AG09309 (cell line): ENCODE measurements around a stretch of chr7.

GRCh38 chr7:131417206-131417723, 89.6 kb downstream of the MKLN1 start:
- RRBS: no CpG with 5 or more reads among the region's 5 CpGs

DNA sequence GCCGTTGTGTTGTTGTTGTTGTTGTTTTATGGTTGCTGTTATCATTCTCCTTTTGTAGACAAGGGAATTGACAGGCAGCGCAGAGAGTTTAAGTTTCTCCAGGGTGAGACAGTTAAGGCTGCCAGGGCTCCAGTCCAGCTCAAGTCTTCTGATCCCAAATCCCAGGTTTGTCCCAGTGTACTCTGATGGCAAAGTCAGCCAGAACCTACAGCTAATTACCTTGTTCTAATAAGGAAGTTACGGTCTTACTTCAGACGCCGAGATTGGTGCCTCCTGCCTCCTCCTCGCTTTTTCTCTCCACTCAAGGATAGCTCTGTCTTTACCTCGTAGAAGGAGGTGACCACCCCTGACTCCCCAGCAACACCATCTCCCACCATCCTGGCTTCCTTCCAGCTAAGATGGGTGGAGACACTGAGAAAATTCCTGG, 21.4 kb upstream of the PODXL start:
- RRBS: no CpG with 5 or more reads among the region's 7 CpGs

- RRBS: no CpG with 5 or more reads among the region's 3 CpGs
Measured at GRCh38 chr7:131604732-131605186, 48.3 kb upstream of the PODXL start.

GRCh38 chr7:131625739-131626505, 69.5 kb upstream of the PODXL start:
- RRBS: no CpG with 5 or more reads among the region's 13 CpGs

- RRBS: no CpG with 5 or more reads among the region's 17 CpGs
Measured at GRCh38 chr7:132145051-132145945, 431.0 kb downstream of the PLXNA4 start.

DNA sequence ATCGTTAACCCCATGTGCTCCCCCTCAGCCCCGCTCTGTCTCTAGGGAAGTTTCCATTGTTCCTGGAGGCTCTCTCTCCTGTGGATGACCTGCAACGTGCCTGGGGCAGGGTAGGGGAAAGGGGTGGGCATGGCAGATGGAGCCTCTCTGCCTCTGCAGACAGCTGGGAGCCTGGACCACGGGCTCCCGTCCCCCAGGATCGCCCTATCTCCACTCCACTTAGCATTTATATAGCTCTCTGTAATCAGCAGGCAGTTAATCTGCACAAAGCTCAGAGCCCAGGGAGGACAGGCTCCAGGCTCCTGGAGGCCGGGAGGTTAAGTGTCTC, 369.7 kb downstream of the PLXNA4 start:
- RRBS: no CpG with 5 or more reads among the region's 7 CpGs

- RRBS: no CpG with 5 or more reads among the region's 10 CpGs
Measured at GRCh38 chr7:132393689-132394355, 182.4 kb downstream of the PLXNA4 start.

GRCh38 chr7:132398114-132398805, 178.0 kb downstream of the PLXNA4 start:
- RRBS: no CpG with 5 or more reads among the region's 15 CpGs

DNA sequence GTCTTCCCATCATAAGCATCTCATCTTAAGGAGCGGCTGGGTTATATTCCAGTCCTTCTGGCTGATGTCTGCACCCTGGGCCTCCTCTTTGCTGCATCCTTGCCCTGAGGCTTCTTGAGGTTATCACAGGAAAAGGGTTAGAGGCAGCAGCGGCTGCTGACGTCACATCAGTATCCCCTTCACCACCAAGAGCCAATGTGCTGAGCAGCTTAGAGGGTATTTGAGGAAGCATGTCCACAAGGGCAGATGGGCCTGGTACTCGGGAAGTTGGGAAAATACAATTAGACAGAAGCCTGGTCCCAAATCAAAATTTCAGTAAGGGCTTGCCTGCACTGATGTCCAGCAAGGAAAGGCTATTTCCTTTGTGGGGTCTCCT, 125.1 kb downstream of the PLXNA4 start:
- RRBS: no CpG with 5 or more reads among the region's 4 CpGs

- RRBS: no CpG with 5 or more reads among the region's 7 CpGs
Measured at GRCh38 chr7:132472377-132472921, 103.8 kb downstream of the PLXNA4 start.

GRCh38 chr7:132486171-132486695, 90.0 kb downstream of the PLXNA4 start:
- RRBS: 22% methylated on average over 3 of the region's 9 CpGs

DNA sequence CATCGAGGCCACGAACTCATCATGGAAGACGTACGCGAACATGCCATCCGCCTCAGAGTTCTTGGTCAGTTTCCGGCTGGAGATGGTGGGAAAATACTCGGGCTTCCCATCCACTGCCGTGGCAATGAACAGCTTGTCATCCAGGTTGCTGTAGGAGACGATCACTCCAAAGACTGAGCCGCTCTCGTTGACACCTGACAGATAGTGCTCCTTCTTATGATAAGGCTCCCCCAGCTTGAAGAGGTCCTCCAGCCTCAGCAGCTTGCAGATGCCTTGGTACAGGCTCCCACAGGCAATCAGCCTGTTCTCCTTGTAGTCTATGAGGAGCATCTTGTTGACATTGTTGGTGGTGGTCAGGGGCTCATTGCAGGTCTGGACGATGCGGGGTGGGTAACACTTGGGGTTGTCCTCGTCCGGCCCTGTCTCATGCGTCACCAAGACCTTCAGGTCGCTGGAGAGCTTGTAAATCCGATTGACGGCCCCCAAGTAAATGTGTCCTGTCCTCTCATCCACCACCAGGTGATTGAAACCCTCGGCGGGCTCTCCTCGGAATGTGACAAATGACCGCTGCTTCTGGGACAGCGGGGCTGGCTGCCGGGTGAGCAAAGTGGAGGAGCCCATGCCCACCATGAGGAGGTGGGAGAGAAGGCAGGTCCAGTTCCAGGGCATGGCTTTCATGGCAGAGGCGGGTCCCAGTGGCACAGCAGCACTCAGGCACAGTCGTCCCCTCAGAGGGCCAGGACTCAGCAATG, 68.1 kb downstream of the PLXNA4 start:
- RRBS: no CpG with 5 or more reads among the region's 28 CpGs

DNA sequence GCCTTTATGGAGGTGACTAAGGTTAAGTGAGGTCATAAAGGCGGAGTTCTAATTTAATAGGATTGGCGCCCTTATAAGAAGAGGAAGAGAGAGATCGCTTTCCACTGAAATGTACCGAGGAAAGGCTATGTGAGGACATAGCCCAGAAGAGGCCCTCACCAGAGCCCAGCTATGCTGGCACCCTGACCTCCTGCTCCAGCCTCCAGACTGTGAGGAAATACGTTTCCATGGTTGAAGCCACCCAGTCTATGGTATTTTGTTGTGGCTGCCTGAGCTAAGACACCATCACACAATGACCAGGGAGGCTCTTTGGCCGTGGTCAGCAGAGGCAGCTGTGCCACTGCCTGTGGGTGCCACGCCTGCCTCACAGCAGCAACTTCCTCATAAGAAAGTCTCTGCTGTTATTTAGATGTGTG, 182.6 kb upstream of the PLXNA4 start:
- RRBS: no CpG with 5 or more reads among the region's 7 CpGs

DNA sequence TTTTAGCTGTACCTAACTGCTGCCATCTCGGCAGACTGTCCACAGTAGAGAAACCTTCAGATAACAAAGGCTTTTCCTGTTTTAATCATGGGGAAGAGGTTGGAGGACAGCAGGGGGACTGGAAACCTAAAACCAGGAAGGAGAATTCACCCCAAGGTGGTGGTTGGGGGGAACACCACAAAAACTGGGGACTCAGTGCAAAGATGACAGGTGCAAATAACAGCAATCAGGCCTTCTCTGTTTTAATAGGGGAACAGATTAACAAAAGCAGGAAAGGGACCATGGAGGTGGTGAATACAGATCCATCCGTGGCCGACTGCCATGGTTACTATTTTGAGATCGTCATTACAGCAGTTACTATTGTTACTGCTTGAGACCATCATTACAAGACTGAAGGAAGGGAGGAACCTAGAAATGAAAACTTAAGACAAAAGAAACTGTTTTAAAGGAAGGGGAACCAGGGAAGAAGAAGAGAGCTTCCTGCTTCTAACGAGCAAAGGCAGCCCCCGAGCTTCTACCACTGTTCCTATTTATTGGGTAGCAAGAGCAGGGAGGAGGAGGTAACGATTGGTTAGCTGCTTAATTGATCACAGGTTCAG, 216.6 kb downstream of the CHCHD3 start:
- RRBS: no CpG with 5 or more reads among the region's 7 CpGs

DNA sequence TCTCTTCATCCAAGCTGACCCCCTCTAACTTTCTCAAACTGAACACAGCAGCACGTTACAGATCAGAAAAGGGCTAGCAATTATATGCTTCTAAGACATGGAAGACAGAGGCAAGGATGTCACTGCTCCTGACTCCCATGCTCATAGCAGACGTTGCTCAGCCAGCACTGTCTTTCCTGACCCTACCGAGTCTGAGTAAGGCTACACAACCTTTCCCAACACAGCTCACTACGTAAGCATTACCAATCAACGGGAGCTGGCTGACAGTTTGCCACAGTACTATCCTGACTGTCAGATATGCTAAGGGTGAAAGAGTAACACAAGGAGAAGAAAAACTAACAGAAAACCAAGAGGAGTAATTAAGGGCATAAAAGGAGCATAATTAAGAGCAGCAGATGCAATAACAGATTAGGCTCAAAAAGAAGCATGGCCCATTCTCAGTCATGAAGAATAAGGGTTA, 171.2 kb downstream of the CHCHD3 start:
- RRBS: no CpG with 5 or more reads among the region's 5 CpGs

GRCh38 chr7:133491348-133491969, 238.6 kb downstream of the EXOC4 start:
- RRBS: no CpG with 5 or more reads among the region's 5 CpGs

GRCh38 chr7:133538361-133539059, 285.6 kb downstream of the EXOC4 start:
- RRBS: no CpG with 5 or more reads among the region's 2 CpGs

GRCh38 chr7:133767675-133768329, 359.3 kb upstream of the LRGUK start:
- RRBS: no CpG with 5 or more reads among the region's 5 CpGs

GRCh38 chr7:134315657-134316178, 1.0 kb downstream of the SLC35B4 start:
- RRBS: no CpG with 5 or more reads among the region's 8 CpGs